Adrenal gland (tissue), 7 donors: Measurements from ENCODE around the gene DDX60.

DNA sequence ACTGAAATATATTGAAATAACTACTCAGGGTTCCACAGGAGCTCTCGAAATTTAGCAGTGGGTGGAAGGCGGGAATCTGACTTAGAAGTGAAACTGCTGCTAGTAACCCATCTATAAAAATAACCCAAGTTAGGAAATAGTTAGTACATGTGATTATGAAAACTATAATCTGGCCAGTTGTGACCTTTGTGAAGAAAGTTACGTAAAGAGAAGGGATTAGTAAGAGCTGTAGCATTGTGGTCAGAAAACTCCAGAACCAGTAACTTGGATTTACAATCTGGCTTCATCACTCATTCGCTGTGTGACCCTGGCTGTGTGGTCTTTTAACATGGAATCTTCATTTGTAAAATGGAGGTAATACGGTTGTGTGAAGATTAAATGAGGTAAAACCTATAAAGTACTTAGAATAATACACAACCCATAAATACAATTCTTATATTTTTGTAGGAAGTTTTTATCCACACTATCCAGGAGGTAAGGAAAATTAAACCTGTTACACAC lies 175.6 kb downstream of the RAPGEF2 start:
- PRO-cap, 3 experiments, result peak in 2 of 3 experiments; most common plus-strand start position 293 of the sequence (in 1); most common minus-strand start position 89 of the sequence (in 2)
- RAMPAGE, long total RNA, 4 experiments, result no peak in any of the 4 experiments
- RRBS, result no CpG with 5 or more reads among the region's 5 CpGs

DNA sequence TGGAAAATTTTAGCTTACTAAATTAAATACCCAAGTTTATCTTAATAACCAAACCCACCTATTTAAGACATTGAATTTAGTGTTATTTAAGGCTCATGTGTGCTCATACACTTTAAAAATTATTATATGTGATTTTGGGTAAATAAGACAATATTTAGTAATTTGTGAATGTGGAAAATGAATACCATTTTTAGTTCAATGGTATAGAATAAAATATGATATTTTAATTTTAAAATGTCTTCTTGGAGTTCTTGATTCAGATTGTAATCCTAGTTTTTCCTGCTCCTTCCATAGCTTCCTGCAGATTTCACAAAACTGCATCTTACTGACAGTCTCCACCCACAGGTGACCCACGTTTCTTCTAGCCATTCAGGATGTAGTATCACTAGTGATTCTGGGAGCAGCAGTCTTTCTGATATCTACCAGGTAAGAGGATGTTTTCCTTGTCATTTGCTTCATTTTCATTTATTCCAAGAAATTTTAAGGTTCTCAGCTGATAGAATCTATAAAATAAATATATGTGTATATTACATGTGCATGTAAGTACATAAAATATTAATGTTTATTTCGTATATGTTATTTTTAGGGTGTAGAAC lies 201.3 kb downstream of the RAPGEF2 start:
- PRO-cap, 3 experiments, result no peak in any of the 3 experiments
- RAMPAGE, long total RNA, 4 experiments, result start-site peak on the plus strand in 1 of 4 experiments, centred at position 253 of the sequence, 14 reads per replicate
- RRBS, result no CpG with 5 or more reads among the region's 2 CpGs

- PRO-cap, 3 experiments, result no peak in any of the 3 experiments
- RAMPAGE, long total RNA, 4 experiments, result no peak in any of the 4 experiments
- RRBS, result no CpG with 5 or more reads among the region's 5 CpGs
Measured at GRCh38 chr4:159369270-159369528, 266.3 kb downstream of the RAPGEF2 start.

GRCh38 chr4:162684096-162684443 lies 482.6 kb downstream of the NAF1 start:
- PRO-cap, 3 experiments, result no peak in any of the 3 experiments
- RAMPAGE, long total RNA, 4 experiments, result no peak in any of the 4 experiments
- RRBS, result no CpG with 5 or more reads among the region's 2 CpGs

DNA sequence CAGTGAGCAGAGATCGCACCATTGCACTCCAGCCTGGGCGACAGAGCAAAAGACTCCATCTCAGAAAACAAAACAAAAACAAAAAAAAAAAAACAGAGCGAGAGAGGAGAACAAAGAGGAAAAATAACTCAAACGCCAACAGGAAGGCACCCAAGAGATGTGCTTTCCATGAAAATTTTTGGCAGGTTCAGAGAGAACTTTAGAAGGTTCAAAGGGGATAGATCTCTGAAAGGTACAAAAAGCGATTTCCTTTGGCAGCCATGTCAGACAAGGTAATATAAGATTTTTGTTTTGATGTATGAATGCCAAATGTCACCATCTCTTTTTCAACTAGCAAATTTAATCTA lies 11.9 kb downstream of the NAF1 start:
- PRO-cap, 3 experiments, result no peak in any of the 3 experiments
- RAMPAGE, long total RNA, 4 experiments, result no peak in any of the 4 experiments
- RRBS, result no CpG with 5 or more reads among the region's 5 CpGs

DNA sequence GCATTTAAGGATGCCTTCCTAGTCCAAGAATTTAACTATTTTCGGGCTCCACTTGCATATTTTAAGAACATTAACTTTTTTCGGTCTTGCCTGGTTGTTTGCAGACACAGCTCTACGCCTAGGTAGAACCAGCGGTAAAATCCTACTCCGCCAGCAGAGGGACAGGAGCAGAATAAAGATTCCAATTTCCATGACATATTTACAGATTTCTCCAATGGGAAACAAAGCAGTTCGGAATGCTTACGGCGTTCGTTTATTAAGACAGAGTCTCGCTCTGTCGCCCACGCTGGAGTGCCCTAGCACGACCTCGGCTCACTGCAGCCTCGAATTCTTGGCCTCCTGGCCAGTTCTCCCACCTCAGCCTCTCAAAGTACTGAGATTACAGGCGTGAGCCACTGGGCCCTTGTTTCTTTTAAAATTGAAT lies 432 bp upstream of the TMEM192 start:
- PRO-cap, 3 experiments, result peak in 3 of 3 experiments; most common plus-strand start position 224 of the sequence (in 3); most common minus-strand start position 144 of the sequence (in 1)
- RAMPAGE, long total RNA, 4 experiments, result no peak in any of the 4 experiments
- RRBS, result no CpG with 5 or more reads among the region's 16 CpGs

DNA sequence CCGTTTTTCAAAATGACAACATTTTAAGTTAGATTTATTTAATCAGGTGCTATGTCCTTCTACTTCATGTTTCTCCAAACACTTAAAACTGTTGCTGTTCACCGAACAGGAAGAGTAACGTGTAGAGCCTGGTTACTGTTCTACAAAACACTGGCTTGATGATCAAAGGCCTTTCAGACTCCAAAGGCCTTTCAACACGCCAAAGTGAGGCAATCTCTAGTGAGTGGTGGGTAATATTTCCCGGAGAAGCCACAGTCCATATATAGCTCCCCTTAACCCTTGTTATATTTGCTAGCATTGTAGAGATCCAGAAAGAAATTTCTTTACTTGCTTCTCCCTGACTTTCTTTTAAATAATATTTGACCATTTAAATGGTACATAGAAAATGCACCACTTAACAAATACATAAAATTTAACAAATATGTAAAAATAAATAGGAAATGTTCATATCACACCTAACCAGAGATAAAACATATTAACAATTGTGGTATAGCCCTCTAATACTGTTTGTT lies 23.1 kb downstream of the GK3 start:
- PRO-cap, 3 experiments, result no peak in any of the 3 experiments
- RAMPAGE, long total RNA, 4 experiments, result no peak in any of the 4 experiments
- RRBS, result no CpG with 5 or more reads among the region's 5 CpGs

- PRO-cap, 3 experiments, result no peak in any of the 3 experiments
- RAMPAGE, long total RNA, 4 experiments, result no peak in any of the 4 experiments
- RRBS, result no CpG with 5 or more reads among the region's 11 CpGs
Measured at GRCh38 chr4:165493092-165493465, 114.3 kb downstream of the CPE start.

DNA sequence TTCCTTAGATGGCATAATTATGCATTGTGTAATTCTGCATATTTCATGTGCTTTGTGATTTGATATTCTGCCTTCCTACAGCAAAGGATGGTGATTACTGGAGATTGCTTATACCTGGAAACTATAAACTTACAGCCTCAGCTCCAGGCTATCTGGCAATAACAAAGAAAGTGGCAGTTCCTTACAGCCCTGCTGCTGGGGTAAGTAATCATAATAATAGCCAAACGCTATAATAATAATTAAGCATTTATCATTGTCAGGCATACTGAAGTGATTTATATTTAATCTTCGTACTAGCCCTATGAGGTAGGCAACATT lies 116.6 kb downstream of the CPE start:
- PRO-cap, 3 experiments, result no peak in any of the 3 experiments
- RAMPAGE, long total RNA, 4 experiments, result no peak in any of the 4 experiments
- RRBS, result no CpG with 5 or more reads among the region's 2 CpGs

- PRO-cap, 3 experiments, result no peak in any of the 3 experiments
- RAMPAGE, long total RNA, 4 experiments, result no peak in any of the 4 experiments
- RRBS, result no CpG with 5 or more reads among the region's 5 CpGs
Measured at GRCh38 chr4:165580448-165580969, 201.7 kb downstream of the CPE start.

- PRO-cap, 3 experiments, result no peak in any of the 3 experiments
- RAMPAGE, long total RNA, 4 experiments, result no peak in any of the 4 experiments
- RRBS, result no CpG with 5 or more reads among the region's 2 CpGs
Measured at GRCh38 chr4:165757450-165757752, 115.6 kb upstream of the TLL1 start.

DNA sequence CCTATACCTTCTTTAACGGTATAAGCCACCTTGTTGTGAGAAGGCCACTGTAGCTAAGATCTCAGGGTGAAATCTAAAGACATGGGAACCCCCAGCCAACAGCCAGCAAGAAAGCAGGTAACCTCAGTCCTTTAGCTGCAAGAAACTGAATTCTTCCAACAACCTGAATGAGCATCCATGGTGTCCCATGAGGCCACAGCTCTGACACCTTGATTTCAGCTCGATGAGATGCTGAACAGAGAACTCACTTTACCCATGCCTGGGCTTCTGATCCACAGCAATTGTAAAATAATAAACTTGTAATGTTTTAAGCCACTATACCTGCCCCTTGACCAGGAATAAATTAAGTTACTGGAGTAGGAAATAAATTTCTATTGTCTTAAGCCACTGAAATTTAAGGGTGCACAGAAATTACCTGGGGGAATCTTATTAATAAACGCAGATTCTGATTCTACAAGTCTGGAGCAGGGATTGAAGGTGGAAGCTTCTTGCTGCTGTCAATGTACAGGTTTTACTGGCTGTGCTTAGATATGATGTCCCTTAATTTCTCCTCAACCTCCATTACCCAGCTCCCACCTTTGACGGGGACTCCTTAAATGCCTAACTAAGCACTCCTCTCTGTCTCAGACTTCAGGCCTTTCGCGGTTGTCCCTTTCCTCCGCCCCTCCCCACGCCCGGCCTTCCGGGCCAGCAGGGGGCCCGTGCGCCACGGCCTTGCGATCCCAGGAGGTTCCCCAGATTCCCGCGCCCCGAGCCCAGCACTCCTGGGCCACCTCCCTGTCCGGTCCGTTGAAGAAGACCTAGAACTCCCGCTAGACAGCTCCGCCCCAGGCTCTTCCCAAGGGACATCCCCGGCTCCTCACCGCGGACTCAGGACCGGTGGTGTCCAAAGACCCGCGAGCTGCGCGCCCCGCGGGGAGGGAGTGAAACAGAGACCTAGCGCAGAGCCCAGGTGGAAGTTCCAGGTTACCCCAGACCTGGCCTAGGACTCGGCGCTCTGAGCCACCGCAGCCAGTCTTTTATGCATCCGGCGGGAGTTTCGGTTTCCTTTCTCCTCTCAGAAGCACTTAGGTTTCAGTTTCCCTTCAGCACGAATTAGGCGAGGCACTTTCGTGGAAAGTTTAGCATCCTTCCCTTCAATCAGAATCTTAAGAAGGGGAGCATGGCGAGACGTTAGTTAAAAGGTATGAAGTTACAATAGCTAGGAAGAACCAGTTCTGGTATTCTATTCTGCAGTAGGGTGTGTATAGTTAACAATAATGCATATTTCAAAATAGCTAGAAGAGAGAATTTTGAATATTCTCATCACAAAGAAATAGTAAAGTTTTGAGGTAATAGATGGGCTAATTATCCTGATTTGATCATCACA lies at the start of gene DDX60:
TSS of gene DDX60 (minus strand) at position 994 of the 1,369 bp plus-strand sequence.
- PRO-cap, 3 experiments, result peak in 3 of 3 experiments; most common plus-strand start position 680 of the sequence (in 3); most common minus-strand start position 791 of the sequence (in 2)
- RAMPAGE, long total RNA, 4 experiments, result start-site peak on the minus strand in 3 of 4 experiments, centred at positions 1,008 to 1,025 of the sequence, 54 to 82 reads per replicate
- RRBS, result 1% methylated on average over 11 of the region's 43 CpGs

- PRO-cap, 3 experiments, result peak in 1 of 3 experiments; most common minus-strand start chr4:168494894 (in 1)
- RAMPAGE, long total RNA, 4 experiments, result no peak in any of the 4 experiments
- RRBS, result no CpG with 5 or more reads among the region's 1 CpG
Measured at GRCh38 chr4:168494828-168495027, 2.1 kb upstream of the PALLD start.

DNA sequence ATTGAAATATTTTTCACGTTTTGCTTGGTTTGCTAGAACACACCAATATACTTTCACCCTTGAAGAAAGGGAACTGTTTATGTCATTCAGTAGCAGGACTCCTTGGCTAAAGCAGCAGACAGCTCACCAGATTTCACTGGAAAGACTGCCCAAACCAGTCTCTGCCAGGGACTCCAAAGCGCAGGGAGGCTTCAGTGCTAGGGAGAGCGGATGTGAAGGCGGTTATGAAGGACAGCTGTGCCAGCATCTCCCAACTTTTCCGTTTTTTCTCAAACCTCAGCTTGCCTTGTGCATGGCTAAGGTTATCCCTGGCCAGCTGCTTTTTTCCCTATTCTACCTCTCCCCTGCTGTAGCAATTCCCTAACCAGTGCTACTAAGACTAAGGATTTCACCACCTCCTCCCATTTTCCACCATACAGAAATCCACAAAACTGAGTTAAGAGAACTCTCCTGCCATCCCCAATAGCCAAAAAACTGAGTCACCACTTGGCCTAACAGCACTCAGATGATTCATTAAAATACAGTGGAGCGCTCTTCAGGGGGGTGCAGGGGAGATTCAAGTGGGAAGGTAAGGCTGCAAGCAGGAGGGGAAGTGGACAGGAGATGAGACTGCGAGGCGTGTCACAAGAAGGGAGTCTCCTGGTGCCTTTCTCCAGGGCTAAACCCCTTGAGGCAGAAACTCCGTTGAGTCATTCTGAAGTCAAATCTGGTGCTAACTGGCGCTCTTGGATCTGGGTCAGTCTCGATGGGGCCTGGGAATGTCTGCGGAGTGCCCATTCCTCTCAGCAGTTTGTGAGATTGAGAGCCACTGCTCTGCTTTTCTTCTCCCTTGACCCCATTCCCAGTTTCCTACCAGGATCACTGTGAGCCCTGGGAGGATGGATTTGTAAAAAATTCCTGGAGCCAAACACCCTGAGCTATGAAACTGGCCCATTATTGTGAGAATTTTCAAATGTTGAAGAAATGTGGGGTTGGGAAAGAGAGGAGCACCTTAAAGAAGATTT lies 90.8 kb downstream of the PALLD start:
- PRO-cap, 3 experiments, result no peak in any of the 3 experiments
- RAMPAGE, long total RNA, 4 experiments, result no peak in any of the 4 experiments
- RRBS, result no CpG with 5 or more reads among the region's 12 CpGs

DNA sequence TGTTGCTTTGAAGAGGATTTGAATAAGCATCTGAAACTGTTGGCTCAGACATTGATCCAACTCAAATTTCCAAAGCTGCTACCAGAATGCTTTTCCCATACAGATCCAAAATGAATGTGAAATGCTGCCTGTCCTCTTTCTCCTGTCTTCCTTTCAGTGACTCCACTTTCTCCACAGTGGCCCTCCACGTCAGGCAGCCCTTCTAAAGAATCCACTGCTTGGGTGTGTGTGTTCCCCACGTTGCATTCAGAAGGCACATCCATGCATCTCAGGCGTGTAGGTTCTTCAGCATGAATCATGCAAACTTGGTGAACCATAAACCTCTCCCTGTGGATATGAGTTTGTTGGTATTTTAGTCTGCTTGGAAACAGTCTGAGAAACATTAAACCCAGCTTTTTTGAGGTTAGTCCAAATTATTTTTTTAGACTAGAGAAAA lies 251.8 kb downstream of the CBR4 start:
- PRO-cap, 3 experiments, result no peak in any of the 3 experiments
- RAMPAGE, long total RNA, 4 experiments, result no peak in any of the 4 experiments
- RRBS, result no CpG with 5 or more reads among the region's 3 CpGs

- PRO-cap, 3 experiments, result no peak in any of the 3 experiments
- RAMPAGE, long total RNA, 4 experiments, result no peak in any of the 4 experiments
- RRBS, result no CpG with 5 or more reads among the region's 5 CpGs
Measured at GRCh38 chr4:168773489-168773775, 236.6 kb downstream of the CBR4 start.

GRCh38 chr4:168903528-168903991 lies 106.5 kb downstream of the CBR4 start:
- PRO-cap, 3 experiments, result no peak in any of the 3 experiments
- RAMPAGE, long total RNA, 4 experiments, result no peak in any of the 4 experiments
- RRBS, result no CpG with 5 or more reads among the region's 1 CpG

DNA sequence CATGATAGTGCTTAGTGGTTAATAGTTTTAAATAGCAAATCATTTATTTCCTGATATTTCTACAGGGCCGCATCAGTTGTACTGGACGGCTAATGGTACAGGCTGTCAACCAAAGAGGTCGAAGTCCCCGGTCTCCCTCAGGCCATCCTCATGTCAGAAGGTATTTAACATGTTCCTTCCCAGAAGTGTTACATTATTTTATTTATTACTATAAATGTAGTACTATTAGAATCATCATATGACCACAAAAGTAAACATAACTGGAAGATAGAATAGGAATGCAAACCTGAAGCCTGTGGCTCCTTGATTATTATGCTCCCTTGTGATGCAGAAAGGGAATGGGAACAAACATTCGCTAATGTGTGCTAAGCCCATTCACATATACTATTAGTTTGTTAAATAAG lies 96.2 kb downstream of the CBR4 start:
- PRO-cap, 3 experiments, result no peak in any of the 3 experiments
- RAMPAGE, long total RNA, 4 experiments, result no peak in any of the 4 experiments
- RRBS, result no CpG with 5 or more reads among the region's 5 CpGs

GRCh38 chr4:168921398-168921816 lies 88.6 kb downstream of the CBR4 start:
- PRO-cap, 3 experiments, result no peak in any of the 3 experiments
- RAMPAGE, long total RNA, 4 experiments, result start-site peak on the plus strand in 1 of 4 experiments, at chr4:168921598-168921710 at its widest, 24 to 99 reads per replicate
- RRBS, result no CpG with 5 or more reads among the region's 8 CpGs

DNA sequence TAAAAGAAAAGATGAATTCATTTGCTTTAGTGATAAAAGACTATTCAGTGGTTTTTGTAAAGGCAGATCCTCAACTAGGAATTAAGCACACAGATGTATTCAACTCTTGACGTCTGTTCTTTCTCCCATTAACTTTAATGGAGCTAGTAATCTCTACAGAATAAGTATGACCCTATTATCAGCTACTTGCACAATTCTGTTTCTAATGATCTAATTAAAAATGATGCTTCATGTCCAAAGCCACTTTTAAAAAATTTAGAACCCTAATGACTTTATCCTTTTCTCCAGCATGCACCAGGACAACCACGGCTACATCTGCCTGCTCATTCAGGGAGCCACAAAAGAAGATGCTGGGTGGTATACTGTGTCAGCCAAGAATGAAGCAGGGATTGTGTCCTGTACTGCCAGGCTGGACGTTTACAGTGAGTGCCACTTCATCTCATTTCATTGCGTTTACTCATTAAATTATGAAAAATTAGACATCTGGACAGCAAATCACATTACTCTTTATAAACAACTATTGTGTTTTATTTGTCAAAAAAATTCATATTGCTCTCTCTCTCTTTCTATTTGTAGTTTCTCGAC lies 85.3 kb downstream of the CBR4 start:
- PRO-cap, 3 experiments, result no peak in any of the 3 experiments
- RAMPAGE, long total RNA, 4 experiments, result no peak in any of the 4 experiments
- RRBS, result no CpG with 5 or more reads among the region's 5 CpGs